Heart right ventricle (tissue), 2 donors: ENCODE measurements around the gene PACSIN1.

- PRO-cap, 2 experiments, result no peak in any of the 2 experiments
Observed at GRCh38 chr6:34021793-34022142, 124.1 kb downstream of the GRM4 start.

GRCh38 chr6:34117261-34117595, 28.7 kb downstream of the GRM4 start:
- PRO-cap, 2 experiments, result no peak in any of the 2 experiments

GRCh38 chr6:34142592-34143017, 3.3 kb downstream of the GRM4 start:
- PRO-cap, 2 experiments, result no peak in any of the 2 experiments

DNA sequence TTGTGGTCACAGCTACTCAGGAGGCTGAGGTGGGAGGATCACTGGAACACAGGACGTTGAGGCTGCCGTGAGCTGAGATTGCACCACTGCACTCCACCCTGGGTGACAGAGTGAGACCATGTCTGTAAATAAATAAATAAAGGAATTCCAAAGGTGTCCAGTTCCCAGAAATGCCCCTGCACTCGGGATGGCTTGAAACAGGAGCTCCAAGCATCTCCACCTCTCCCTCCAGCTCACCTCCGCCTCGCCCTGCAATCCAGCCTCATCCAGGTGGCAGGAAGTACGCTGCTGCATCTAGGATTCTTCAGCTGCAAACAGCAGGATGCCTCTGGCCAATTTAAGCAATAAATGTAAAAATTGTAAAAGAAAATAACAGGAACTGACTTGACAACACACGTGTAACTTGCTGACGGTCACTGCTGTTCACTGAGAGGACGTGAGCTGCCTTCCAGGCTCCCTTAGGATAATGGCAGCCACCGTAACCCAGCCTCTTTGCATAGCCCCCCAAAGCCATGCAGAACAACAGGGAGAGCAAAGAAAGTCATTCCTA, 11.4 kb upstream of the GRM4 start:
- PRO-cap, 2 experiments, result no peak in any of the 2 experiments

DNA sequence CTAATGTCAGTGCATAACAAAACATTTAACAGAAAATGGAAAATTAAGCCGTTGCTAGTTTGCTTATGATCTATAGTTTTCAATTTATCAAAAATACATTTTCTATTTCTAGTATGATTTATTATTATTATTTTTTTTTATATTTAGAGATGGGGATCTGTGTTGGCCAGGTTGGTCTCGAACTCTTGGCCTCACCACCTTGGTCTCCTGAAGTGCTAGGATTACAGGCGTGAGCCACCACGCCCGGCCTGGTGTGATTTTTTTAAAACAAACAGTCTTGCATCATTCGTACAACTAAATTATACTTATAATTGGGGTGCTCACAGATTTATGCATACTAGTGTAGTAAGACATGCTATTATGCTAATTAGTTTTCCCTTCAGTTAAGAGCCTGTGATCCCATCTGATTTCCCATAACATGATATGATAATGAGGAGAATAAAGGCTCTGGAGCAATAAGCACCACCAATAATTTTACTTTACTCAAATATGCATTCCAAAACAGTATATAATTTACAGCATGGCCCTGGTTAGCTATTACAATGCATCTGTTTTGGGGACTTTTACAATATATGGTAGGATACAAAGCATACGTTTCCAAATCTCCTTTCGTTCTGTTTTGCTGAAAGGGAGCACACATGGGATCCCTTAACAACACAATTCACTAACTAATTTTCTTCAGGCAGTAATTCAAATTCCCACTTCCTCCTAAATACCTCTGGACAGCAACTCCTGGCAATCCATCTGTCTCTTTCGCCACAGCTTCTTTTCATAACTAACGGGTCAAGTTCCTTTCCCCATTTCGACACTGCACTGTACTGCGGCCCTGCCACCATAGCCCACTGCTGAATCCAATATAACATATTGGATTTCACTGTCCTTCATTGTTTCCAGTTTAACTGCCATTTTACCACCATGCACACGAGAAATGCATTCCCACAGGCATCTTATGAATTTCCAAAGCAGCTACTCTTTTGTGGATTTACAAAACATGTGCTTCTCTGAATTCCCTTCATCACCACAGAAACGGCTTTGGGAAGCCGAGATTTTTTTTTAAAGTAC, 1.7 kb downstream of the NUDT3 start:
- PRO-cap, 2 experiments, result peak in 2 of 2 experiments; most common plus-strand start position 800 of the sequence (in 1)

- PRO-cap, 2 experiments, result peak in 2 of 2 experiments; most common plus-strand start chr6:34466139 (in 2); most common minus-strand start chr6:34465948 (in 1)
Observed at GRCh38 chr6:34465832-34466633, at the start of gene PACSIN1. Gene PACSIN1 (plus strand): TSS chr6:34466076.

- PRO-cap, 2 experiments, result no peak in any of the 2 experiments
Observed at GRCh38 chr6:34514519-34514961, 41.6 kb downstream of the SPDEF start.

DNA sequence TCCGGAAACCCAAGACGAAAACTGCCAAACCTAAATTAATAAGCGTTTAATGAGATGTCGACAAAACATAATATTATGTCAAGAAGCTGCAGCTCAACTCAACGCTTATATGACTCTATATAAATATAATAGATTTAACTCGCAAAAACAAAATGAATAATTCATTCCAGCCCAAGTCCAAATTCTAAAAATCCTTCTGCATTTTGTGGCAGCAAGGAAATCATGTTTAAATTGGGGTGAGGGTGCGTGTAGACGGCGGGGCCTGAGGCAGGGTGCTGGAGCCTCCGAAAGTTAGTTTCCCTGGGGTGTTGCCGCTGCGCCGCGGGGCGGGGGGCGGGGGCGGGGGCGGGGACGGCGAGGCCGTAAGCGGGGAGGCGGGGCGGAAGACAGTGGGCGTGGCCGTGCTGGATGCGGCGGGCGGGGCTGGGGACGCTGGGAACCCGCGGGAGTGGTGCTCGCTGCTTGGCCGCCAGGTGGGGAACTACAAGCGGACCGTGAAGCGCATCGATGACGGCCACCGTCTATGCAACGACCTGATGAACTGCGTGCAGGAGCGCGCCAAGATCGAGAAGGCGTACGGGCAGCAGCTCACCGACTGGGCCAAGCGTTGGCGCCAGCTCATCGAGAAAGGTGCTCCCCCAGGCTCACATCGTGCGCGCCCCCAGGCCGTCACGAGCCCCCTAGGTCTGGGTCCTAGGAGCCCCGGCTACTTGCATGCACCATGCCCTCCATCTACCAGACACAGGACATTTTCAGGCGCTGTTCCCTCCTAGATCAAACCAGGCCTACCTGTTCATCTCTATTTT, 29.1 kb downstream of the SPDEF start:
- PRO-cap, 2 experiments, result peak in 2 of 2 experiments; most common minus-strand start position 293 of the sequence (in 1)

GRCh38 chr6:34576501-34576988, 20.4 kb upstream of the SPDEF start:
- PRO-cap, 2 experiments, result peak in 2 of 2 experiments; most common minus-strand start chr6:34576691 (in 2)

DNA sequence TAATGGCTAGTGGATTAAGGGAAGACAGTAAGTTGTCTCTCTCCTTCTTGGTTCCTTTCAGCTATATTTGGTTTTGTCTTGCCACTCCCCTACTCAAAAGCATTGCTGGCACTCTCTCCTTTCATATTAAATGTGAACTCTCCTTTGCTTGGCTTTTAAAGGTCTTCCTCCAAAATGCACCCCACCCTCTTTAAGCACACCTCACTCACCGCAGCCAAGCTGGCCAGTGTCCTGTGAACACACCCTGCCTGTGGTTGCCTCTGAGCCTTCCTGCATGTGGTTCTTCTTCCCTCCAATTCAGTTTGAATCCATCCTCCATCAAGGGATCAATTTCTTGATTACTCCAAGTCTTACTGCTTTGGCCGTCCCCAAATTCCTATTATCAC, 41.5 kb upstream of the SPDEF start:
- PRO-cap, 2 experiments, result no peak in any of the 2 experiments

GRCh38 chr6:34598750-34599197, 42.6 kb upstream of the SPDEF start:
- PRO-cap, 2 experiments, result no peak in any of the 2 experiments

- PRO-cap, 2 experiments, result no peak in any of the 2 experiments
Observed at GRCh38 chr6:34618516-34619175, 62.5 kb upstream of the SPDEF start.

DNA sequence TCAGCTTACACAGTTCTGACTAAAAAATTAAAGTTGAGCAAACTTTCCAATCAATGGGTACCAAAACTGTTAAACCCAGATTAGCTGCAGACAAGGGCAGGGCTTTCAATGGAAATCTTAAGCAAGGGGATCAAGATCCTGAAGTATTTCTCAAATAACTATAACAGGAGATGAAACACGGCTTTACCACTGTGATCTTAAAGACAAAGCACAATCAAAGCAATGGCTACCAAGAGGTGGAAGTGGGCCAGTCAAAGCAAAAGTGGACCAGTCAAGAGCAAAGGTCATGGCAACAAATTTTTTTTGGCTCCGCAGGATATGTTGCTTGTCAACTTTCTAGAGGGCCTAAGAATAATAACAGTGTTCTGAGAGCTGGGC, 54.2 kb downstream of the ILRUN start:
- PRO-cap, 2 experiments, result peak in 1 of 2 experiments; most common plus-strand start position 297 of the sequence (in 1)

DNA sequence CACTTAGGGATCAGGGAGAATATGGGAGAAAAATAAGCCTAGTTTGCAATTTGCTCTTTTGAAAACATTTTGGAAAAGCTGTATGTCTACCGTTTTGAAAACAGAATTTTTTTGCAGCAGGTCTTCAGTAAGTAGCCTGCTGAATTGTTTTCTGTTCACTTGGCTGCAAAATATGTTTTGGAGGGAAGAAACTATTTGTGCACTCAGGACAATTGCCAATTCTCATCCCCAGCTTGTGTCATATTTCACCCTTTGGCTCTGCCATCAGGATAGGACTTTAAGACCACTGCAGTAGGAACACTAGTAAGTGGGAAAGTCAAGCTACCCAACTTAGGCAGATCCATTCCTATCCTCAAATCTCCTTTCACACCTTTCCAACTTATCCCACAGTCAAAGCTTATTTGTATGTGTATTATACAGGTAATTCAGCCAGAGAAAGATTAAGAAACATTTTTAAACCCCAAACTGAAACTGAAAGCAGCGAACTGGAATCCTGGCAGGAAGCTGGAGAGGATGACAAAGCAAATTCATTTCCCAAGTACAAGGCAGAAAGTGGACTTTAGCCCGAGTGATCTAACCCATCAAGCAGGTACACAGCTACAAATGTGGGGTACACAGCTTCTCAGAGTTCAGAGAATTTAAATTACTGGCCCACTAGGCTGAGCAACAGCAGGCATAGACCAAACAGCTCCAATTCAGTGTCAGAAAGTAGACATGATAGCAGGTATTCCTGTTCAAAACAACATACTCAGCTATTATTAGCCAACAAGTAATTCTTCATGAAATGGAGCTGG, 39.3 kb downstream of the ILRUN start:
- PRO-cap, 2 experiments, result peak in 2 of 2 experiments; most common plus-strand start position 548 of the sequence (in 2); most common minus-strand start position 416 of the sequence (in 1)

- PRO-cap, 2 experiments, result no peak in any of the 2 experiments
Observed at GRCh38 chr6:34673656-34674037, 22.9 kb downstream of the ILRUN start.

DNA sequence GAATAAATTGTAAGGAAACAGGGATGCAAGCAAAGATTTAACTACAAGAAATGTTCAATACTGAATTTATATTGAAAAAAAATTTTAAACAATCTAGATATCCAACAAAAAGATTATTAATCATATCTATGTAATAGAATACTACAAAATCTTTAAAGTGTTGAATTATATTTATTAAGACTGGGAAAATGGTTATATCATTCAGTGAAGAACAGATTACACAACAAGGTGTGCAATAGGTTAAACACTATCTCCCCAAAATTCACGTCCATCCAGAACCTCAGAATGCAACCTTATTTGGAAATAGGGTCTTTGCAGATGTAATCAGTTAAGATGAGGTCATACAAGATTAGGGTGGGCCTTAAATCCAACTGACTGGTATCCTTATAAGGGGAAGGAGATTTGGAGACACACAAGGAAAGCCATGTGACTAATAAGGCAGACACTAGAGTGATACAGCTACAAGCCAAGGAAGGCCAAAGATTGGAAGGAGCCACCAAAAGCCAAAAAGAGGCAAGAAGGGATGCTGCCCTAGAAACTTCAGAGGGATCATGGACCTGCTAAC, 17.1 kb downstream of the ILRUN start:
- PRO-cap, 2 experiments, result no peak in any of the 2 experiments

DNA sequence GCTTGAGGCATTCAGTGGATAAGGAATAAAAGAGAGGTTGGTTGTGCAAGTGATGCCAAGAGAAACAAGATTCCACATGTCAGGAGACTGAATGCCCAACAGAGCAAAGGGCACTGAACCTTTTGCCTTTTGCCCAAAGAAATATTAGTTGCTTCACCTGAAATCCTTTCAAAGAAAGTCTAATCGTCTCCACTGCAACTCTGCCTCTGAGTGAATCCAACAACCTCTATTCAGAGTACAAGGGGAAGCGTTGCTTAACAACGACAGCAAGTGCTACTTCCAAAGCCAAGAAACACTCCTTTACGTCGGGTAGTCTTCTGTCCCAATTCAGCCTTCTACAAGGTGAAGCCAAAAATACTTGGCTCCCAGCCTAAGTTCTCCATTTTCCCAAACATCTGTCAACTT, 1.4 kb downstream of the ILRUN start:
- PRO-cap, 2 experiments, result no peak in any of the 2 experiments

- PRO-cap, 2 experiments, result no peak in any of the 2 experiments
Observed at GRCh38 chr6:34981475-34982065, 92.5 kb downstream of the ANKS1A start.

DNA sequence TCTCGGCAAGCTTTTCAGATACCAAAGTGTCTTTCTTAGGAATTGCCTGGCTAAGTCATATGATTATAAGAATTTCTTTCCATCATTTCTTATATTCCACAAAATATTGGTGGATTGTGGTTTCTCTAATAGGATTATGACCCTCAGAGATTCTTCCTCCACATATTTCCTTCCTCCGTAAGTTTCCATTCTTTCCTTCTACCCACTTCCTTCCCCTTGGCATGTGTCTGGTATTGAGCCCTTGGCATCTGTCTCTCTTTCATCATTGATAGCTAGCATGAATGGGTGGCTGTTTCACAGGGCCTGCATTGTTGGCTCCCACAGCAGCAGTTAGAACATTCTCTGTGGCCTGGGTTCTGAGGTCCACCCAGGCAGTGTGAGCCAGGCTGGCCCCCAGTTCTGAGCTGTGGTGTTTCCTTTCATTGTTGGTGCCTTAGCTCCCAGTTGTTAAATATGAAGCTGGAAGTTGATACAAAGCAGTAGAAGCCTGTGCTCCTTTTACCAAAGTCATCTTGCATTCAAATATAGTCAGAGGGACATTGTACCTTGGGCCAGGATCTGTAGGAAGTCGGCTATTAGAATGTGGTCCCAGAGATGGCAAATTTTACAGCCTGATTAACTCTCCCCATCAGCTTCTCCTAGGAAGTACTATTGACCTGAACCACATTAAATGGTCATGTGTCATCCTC, 125.3 kb downstream of the ANKS1A start:
- PRO-cap, 2 experiments, result no peak in any of the 2 experiments

DNA sequence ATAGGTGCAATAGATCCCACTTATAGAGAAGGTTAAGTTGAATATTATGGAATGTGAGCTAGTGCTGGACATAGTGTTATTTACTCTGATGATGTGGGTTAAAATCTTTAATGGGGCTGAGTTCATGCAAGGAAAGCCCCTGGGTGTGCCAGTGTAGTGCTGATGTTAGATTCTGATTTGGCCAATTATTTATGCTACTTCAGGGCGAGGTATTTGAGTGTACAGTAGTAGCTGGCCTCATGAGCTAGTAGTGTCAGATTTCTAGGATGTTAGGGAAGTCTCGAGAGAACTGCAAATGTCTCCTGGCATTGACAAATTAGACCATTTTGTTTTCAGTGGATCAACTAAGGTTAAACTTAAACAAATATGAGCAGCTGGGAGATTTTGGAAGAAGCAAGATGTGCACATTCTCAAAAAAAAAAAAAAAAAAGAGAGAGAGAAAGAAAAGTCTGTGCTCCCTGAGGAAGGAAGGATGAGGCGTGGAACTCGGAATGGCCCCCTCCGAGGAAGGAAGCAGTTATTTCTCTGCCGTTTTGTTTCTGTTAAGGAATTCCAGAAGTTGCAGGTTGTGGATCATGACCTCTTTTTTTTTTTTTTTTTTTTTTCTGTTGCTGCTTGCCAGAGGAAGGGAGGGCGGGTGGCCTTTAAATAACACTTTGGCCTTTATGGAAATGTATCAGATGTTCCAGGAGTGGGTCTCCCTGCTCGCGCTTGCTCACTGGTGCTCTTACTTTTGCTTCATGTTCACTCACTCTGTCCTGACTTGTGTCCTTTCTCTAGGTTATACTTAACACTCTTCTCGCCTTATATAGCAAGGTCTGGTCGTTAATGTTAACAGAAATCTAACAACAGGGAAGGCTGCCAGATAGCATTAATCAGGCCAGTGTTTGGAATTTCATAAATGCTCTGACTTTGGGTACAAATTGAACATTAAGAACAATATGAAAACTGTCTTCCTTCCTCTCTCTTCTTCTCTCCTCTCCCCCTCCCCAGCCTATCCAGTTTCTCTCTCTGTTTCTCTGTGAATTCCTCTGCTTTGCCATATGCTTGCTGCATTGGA, 124.5 kb downstream of the TCP11 start:
- PRO-cap, 2 experiments, result peak in 2 of 2 experiments; most common plus-strand start position 676 of the sequence (in 1); most common minus-strand start position 755 of the sequence (in 1)